Keratinocyte (primary cell): Measurements from ENCODE around the genes UBE2G1 and SMTNL2.

CAGE:
- cytosol, long polyA minus RNA = no peak
- cytosol, long polyA plus RNA = no peak
- long polyA plus RNA = no peak
- nucleus, long polyA minus RNA = no peak
- nucleus, long polyA plus RNA = no peak
Observed at GRCh38 chr17:3960595-3961291, 3.5 kb downstream of the ATP2A3 start.

DNA sequence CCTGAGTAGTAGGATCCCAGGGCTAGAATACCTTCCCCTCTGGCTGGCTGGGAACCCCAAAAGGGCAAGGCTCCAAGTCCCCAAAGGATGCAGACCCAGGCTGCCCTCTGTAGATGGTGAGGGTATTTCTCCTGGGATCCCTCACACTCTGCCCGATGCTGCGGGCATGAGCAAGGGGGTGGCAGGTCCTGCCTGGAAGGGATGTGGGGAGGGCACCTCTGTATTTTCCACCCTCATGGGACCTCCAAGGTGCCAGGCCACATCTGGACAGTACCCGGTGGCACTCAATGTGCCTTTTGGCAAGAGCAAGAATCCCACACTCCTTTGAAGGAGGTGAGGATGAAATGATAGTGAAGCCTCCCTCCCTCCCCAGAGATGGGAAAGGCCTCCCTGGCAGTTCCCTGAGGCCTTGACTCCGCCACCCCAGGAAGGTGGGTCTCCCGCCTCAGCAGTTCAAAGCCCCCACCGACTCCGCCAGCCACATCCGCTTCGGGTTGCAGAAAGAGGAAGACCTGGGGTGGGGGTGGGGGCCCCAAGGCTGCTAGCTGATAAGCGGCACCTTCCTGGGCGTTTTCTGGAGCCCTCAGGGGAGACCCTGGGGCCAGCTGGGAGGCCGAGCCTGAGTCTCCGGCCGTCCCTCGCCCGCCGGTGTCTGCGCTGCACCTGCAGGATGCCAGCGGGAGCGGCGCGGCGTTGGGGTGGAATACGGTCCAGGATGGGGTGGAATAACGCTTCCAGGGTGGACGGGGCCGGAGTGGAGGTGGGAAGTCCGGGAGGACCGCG is 894 bp downstream of the ATP2A3 start:
CAGE:
- cytosol, long polyA minus RNA = no peak
- cytosol, long polyA plus RNA = no peak
- long polyA plus RNA = no peak
- nucleus, long polyA minus RNA = no peak
- nucleus, long polyA plus RNA = no peak

DNA sequence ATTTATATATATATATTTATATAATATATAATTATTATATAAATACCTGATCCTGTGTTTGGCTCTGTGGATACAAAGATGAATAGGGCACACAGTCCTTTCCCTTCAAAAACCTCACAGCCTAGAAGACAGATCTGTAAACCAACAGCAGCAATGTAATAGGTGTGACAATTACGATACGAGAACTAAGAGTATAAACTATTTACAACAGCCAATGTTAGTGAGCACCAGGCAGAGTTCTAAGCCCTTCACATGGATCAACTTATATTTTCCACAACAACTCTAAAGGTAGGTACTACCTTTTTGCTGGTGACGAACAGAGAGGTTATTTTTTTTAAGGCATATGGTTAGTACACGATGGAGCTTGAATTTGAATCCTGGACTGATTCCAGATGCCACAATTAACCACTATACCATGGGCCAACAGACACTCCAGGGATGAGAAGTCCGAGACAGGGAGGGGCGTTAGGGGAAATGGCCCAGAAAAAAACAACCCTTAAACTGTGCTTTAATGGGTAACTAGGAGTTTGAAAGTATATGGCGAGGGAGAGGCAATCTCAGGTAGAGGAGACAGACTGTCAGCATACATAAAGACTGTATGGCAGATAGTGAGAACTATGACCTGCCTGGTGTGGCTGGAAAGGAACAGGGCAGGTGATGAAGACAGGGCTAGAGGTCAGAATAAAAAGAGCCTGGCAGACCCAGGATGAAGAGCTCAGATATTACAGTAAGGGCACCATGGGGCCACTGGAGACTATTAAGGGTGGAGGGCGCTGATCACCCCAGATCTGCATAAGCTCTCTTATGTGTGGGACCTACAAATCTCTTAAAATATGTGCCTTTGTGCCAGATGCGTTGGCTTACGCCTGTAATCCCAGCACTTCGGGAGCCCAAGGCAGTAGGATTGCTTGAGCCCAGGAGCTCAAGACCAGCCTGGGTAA is 8.2 kb downstream of the ZZEF1 start:
CAGE:
- cytosol, long polyA minus RNA = no peak
- cytosol, long polyA plus RNA = no peak
- long polyA plus RNA = no peak
- nucleus, long polyA minus RNA = no peak
- nucleus, long polyA plus RNA = no peak

CAGE:
- cytosol, long polyA minus RNA = no peak
- cytosol, long polyA plus RNA = no peak
- long polyA plus RNA = no peak
- nucleus, long polyA minus RNA = no peak
- nucleus, long polyA plus RNA = no peak
Observed at GRCh38 chr17:4334695-4334943, 31.9 kb downstream of the UBE2G1 start.

DNA sequence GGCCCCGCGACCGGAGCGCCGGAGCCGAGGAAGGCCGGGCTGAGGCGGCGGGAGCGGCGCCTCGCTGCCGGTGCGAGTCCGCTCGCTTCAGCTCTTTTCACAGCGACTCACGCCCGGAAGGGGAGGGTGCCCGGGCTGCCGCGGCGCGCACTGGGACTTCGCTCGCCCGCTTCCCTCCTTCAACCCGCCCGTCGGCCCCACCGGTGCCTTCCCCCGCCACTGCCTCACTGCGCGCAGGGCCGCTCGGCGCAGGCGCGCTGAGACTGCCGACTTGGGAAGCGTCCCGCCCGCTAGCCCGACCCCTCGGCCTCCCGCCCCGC is at the start of gene UBE2G1:
TSS of gene UBE2G1 (minus strand) at position 265 of the 320 bp plus-strand sequence.
CAGE:
- cytosol, long polyA minus RNA = no peak
- cytosol, long polyA plus RNA = no peak
- long polyA plus RNA = no peak
- nucleus, long polyA minus RNA = start-site peak on the minus strand centred at position 150 of the sequence, 111 bp wide, 29 reads
- nucleus, long polyA plus RNA = start-site peak on the minus strand centred at position 174 of the sequence, 161 bp wide, 321 and 170 reads in 2 replicates

CAGE:
- cytosol, long polyA minus RNA = no peak
- cytosol, long polyA plus RNA = no peak
- long polyA plus RNA = no peak
- nucleus, long polyA minus RNA = no peak
- nucleus, long polyA plus RNA = no peak
Observed at GRCh38 chr17:4426655-4427114, 7.1 kb upstream of the SPNS3 start.

DNA sequence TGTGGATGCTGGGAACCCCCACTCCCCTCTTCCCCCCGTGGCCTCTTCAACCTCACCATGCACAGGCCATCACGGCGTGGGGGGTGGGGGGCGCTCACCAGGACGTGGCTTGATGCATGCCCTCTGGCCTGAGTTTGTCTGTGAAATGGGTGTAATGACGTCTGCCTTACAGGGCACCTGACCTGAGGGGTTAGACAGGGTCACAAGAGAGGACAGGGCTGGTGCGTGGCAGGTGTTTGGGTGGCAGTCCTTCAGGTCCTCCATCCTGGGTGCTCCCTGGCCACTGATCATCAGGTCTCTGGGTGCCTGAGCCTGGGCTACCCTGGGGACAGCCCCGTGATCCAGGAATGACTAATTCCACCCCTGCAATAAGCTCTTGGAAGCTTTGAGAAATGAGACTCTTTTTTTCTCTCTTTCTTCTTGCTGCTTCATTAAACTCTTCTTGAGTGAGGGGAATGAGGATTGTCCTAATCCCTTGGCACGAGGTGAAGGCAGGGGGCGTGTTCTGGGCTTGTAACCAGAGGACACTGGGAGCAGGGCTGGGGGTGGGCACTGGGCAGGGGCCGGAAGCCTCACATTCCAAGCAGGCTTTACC is 21.5 kb upstream of the SPNS2 start:
CAGE:
- cytosol, long polyA minus RNA = no peak
- cytosol, long polyA plus RNA = no peak
- long polyA plus RNA = no peak
- nucleus, long polyA minus RNA = no peak
- nucleus, long polyA plus RNA = no peak

GRCh38 chr17:4480475-4481294 is 18.0 kb upstream of the SPNS2 start:
CAGE:
- cytosol, long polyA minus RNA = no peak
- cytosol, long polyA plus RNA = no peak
- long polyA plus RNA = no peak
- nucleus, long polyA minus RNA = no peak
- nucleus, long polyA plus RNA = no peak

DNA sequence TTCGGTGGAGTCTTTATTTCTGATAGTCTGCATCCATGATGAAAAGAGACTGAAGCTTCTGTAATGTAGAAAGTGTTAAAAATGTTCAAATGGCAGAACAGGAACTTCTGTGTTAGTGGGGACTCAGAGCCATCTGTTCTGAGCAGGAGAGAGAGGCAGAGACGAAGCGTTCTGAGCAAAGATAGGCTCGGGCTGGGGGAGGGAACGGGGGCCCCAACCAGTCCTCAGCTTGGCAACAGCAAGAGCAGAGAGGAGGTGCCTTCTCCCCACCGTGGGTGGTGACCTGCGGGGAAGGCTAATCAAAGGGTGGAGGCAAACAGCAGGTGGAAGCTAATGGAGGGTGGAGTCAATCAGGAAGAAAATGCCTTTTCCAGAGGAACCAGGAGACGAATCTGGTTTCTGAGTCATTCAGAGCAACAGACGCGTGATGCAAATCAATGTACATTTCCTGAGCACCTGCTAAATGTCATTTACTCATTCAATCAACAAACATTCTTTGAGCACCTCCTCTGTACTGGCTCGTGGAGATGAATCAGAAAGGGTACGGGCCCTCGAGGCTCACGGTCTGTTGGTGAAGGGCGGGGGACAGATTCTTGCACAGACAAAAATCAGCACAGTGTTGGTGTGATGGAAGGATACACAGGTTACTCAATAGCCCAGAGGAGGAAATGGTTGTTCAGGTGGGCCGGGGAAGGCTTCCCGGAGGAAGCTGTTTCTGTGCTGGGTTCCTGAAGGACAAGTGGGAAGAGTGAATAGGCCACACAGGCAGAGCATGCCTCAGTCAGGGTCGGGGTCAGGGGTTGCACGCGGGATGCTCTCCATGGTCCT is 5.8 kb upstream of the SPNS2 start:
CAGE:
- cytosol, long polyA minus RNA = no peak
- cytosol, long polyA plus RNA = no peak
- long polyA plus RNA = no peak
- nucleus, long polyA minus RNA = no peak
- nucleus, long polyA plus RNA = no peak

CAGE:
- cytosol, long polyA minus RNA = no peak
- cytosol, long polyA plus RNA = no peak
- long polyA plus RNA = no peak
- nucleus, long polyA minus RNA = no peak
- nucleus, long polyA plus RNA = no peak
Observed at GRCh38 chr17:4511565-4512172, 13.0 kb downstream of the SPNS2 start.

CAGE:
- cytosol, long polyA minus RNA = no peak
- cytosol, long polyA plus RNA = no peak
- long polyA plus RNA = no peak
- nucleus, long polyA minus RNA = no peak
- nucleus, long polyA plus RNA = no peak
Observed at GRCh38 chr17:4538492-4539061, 16.6 kb downstream of the MYBBP1A start.

GRCh38 chr17:4584306-4585086 is at the start of gene SMTNL2:
Gene SMTNL2, plus strand, starts transcription at chr17:4584529.
CAGE:
- cytosol, long polyA minus RNA = no peak
- cytosol, long polyA plus RNA = no peak
- long polyA plus RNA = no peak
- nucleus, long polyA minus RNA = no peak
- nucleus, long polyA plus RNA = no peak

DNA sequence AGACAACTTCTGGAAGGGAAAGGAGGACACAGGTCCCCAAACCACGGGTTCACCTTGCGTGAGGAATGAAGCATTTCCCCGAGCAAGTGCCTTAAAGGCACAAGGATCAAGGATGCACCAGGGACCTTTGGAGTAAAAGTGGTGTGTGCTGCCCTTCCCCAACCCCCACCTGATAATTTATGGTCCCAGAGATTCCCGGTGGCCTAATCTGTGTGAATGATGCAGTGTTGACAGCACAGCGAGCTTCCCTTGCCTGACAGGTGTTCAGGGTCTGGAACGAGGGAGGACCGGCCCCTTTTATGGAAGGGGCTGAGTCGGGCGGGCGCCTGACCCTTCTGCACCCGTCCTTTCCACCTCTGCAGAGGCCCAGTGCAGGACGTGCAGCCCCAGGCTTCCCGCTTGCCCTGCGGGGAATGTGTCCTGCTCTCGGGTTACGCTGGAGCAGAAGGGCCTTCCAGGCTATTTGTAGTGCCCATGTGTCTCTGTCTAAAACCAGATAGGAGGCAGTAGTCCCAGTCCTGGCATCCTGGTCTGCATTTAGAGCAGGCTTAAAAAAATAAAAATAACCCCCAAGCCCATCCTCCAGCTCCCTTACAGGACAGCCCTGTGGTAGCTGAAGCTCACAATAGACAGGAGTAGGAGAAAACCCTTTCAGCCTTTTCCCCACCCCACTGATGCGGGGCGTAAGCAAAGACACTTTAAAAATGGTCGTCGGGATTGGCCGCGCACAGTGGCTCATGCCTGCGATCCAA is 16.3 kb downstream of the SMTNL2 start:
CAGE:
- cytosol, long polyA minus RNA = no peak
- cytosol, long polyA plus RNA = no peak
- long polyA plus RNA = no peak
- nucleus, long polyA minus RNA = no peak
- nucleus, long polyA plus RNA = no peak

DNA sequence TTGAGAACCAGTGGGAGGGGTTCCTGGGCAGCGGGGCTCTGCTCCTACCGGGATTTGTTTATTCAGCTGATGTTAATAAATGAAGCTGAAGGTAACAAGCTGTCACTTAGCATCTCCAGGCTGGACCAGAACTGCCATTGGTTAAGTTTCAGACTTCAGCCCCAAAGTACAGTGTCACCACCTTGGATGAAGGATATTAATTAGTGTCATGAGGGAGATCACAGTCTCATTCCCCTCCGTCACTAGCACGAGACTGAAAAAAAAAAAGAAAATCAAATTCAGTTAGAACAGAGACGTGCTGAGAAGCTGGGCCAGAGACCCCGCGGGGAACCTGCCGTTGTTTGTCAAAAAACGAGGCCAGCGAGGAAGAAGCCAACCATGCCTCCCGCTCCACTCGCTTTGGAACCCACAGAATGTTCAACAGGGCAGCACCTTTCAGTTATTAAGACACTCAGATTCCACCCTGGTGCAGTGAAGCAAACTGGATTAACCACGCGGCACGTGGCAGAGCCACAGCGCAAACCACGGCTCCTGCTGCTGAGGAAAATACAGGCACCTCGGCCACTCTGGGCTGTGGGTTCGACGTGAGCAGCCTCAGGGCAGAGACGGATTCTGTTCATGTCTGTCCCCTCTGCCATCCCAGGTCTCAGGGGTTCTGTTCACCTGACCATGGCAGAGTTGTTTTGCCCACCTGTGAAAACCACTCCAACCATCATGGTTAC is 24.5 kb downstream of the ALOX15 start:
CAGE:
- cytosol, long polyA minus RNA = no peak
- cytosol, long polyA plus RNA = no peak
- long polyA plus RNA = no peak
- nucleus, long polyA minus RNA = no peak
- nucleus, long polyA plus RNA = no peak

CAGE:
- cytosol, long polyA minus RNA = no peak
- cytosol, long polyA plus RNA = no peak
- long polyA plus RNA = no peak
- nucleus, long polyA minus RNA = no peak
- nucleus, long polyA plus RNA = no peak
Observed at GRCh38 chr17:4892801-4893816, 6.2 kb upstream of the C17orf107 start.

CAGE:
- cytosol, long polyA minus RNA = no peak
- cytosol, long polyA plus RNA = no peak
- long polyA plus RNA = no peak
- nucleus, long polyA minus RNA = no peak
- nucleus, long polyA plus RNA = no peak
Observed at GRCh38 chr17:4919468-4919899, 12.6 kb upstream of the GP1BA start.

GRCh38 chr17:4940848-4941162 is 737 bp downstream of the RNF167 start:
CAGE:
- cytosol, long polyA minus RNA = no peak
- cytosol, long polyA plus RNA = no peak
- long polyA plus RNA = no peak
- nucleus, long polyA minus RNA = no peak
- nucleus, long polyA plus RNA = no peak

DNA sequence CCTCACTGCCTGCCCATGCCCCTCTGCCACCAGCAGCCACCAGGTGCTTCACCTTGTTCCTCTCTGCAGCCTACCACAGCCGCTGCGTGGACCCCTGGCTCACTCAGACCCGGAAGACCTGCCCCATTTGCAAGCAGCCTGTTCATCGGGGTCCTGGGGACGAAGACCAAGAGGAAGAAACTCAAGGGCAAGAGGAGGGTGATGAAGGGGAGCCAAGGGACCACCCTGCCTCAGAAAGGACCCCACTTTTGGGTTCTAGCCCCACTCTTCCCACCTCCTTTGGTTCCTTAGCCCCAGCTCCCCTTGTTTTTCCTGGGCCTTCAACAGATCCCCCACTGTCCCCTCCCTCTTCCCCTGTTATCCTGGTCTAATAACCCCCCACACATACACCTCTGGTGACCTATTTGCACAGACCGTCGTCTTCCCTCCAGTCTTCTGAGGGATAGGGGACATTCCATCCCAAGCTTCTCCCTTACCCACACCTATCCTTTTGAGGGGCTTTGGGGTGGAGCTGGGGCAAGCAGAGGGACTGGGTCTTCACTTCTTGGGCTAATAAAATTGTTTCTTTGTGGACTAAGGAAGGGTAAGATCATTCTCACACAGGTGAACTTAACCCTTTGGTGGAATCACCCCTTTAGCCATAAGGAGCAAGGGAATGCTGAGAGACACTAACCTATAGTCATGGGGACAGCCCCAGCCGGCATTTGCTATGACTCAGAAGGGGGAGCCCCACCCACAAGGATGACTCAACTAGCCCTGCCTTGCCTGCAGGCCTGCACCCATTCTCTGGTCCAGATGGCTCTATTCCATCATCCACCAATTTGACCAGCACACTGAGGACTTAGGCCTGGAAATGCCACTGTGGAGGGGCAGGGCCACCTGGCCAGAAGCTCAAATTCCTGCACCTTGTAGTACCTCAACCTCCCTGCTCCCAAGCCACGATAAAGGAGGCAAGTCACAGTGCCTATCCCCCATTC is 3.4 kb downstream of the PFN1 start:
CAGE:
- cytosol, long polyA minus RNA = no peak
- cytosol, long polyA plus RNA = no peak
- long polyA plus RNA = no peak
- nucleus, long polyA minus RNA = start-site peak on the plus strand centred at position 127 of the sequence, 846 bp wide, 45 reads
- nucleus, long polyA plus RNA = no peak

DNA sequence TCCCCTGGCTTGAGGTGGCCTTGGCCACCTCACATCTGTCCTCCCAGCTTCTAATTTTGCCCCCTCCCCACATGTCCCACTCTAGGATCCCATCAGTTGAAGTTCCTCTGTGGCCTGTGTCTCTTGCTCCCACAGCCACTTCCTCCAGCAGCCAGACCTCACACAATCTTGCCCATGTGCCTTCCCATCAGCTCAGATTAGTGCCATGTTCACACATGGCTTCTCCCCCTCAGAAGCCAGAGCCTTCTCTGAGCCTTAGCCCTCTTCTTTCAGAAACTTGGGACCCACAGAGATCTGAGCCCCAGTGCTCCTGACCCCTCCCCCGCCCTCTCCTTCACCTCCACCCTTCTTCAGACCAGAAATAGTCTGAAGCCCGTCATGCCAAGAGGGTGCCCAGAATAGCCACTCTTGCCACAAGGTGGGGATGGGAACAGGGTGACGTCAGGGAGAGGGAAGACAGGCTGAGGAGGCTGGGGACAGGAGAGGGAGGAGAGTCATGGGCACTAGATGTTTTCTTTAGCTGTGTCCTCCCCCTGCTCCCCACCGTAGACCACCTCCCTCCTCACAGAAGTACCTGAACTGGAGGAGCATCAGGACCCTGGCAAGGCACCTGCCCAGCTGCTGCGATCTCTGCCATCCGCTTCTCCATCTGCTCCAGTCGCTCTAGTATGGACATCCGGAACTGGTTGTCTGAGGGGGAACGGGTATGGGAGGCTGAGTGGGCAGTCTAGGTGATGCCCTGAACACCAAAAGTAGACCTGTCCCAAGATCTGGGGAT is 6.4 kb upstream of the SPAG7 start:
CAGE:
- cytosol, long polyA minus RNA = no peak
- cytosol, long polyA plus RNA = no peak
- long polyA plus RNA = no peak
- nucleus, long polyA minus RNA = no peak
- nucleus, long polyA plus RNA = no peak

DNA sequence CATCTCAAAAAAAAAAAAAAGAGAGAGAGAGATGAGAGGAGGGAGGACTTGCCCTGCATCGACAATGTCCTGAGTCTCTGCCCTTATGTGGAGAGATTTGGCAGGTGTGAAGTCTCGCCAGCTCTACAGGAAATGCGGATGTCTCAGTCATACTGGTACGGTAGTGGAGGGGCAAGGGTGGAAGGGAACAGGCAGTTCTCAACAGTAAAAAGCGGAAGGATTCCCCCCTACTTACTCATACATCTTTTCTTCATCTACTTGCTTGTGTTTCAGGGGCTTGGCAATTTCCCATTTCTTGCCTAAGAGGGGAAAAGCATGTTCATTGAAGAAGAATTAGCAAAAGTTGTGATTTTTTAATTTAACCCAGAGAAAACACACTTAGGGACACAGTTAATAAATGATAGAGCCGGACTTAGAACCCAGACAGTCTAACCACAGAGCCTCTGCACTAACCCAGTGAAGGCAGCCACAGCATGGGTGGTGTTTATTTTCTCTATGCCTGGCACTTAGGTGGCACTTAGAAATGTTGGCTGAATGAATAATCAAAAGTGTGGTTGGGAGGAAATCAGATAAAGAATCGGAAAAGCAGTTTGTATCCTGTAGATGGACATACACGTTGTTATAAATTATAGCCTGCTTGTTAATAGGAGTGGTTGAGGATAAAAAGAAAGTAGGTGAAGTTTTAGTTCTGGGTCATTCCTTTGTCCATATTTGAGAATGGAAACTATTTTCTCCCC is 13.4 kb downstream of the SCIMP start:
CAGE:
- cytosol, long polyA minus RNA = no peak
- cytosol, long polyA plus RNA = no peak
- long polyA plus RNA = no peak
- nucleus, long polyA minus RNA = no peak
- nucleus, long polyA plus RNA = no peak